ENCODE measurements around a stretch of chr5.

GRCh38 chr5:180908438-180908676 is 9.4 kb downstream of the BTNL8 start:
- PRO-cap, result no peak

GRCh38 chr5:180948251-180948750 is 40.3 kb upstream of the BTNL3 start:
- PRO-cap, result no peak

DNA sequence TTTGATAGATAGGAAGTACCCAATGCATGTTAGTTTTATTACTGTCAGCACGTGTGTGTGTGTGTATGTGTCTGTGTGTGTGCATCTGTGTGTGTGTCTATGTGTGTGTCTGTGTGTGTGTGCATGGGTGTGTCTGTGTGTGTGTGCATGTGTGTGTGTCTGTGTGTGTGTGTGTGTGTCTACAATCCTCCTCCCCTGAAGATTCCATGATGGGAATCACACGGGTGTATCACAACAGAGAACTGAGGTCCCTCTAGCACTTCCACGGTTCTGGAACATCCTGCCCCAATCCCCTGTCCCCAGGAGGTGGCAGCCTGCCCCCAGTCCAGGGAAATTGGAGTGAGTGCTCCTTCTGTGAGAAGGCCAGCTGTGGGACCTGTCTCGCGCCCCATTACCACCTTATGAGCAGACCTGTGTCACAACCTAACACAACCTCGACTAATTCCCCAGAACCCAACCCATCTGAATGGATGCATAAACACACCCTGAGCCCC is 3.1 kb downstream of the BTNL9 start:
- PRO-cap, result no peak

GRCh38 chr5:181044519-181044719 is 4.4 kb downstream of the BTNL9 start:
- PRO-cap, result no peak

- PRO-cap, result no peak
Observed at GRCh38 chr5:181066278-181066559, 26.2 kb downstream of the BTNL9 start.

DNA sequence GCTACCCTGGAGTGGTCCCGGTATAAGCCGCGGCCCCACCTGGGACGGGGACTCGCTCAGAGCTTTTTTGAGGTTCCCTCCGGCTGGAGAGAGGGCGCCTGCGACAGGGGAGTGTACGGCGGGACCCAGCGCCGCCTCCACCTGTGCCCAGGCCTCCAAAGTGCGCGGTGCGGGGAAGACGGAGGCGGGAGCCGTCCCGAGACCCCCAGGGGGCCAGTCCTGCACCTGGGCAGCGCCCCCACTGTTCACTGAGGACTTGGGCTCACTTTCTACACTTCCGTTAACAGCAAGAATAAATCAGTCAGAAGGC is 14.3 kb downstream of the TRIM7 start:
- PRO-cap, result no peak

GRCh38 chr5:181203037-181203793 is 1.8 kb downstream of the TRIM7 start:
- PRO-cap, result no peak

GRCh38 chr5:181216188-181216616 is 6.9 kb upstream of the TRIM41 start:
- PRO-cap, result no peak

DNA sequence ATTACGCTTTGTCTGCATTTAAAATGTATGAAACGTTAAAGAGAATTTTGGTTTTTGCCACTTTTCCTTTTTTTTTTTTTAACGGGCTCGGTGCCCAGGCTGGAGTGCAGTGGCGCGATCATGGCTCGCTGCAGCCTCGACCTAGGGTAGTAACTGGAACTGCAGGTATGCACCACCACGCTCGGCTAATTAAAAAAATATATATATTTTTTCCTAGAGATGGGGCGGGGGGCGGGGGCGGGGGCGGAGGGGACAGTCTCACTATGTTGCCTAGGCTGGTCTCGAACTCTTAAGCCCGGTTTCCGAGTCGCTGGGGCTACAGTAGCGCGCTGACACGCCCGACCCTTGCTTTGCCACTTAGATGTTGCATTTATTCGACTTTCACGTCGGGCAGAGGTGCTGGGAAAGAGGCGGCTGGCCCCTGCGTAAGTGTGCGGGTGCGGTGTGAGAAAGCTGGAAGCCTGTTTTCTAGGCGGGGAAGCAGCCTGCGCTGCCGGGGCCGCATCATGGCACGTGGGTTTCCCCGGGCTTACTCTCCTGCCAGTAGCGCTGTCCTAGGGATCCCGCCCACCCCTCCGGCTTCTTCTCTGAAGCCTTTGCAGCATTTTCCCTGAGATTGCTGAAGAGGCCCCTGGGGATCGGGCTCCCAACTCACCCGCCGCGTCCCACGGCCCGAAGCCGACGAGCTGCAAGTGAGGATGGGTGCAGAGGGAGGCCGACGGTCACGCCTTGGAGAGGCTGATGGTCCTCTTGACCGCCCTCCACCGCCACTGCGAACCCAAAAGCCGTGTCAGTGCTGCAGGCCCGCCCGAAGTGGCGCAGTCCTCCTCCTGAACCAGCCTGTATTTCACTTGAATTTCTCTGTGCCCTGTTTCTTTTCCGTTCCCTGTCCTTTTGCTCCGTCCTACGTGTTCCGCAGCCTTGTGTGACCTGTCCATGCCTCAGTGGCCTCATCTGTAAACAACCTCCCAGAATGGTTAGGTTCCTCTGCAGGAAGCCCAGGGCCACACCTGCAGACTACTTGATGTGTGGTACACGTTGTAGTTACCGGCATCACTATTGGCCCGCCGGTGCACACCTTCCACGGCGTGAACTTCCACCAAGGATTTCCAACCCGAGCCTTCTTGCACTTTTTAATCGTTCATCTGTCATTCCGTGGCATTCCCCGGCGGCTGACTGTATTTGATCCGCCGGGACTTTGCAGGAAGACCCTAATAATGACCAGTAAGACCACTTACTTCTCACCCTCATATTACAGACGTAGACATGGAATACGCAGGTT is 5.8 kb upstream of the TRIM41 start:
- PRO-cap, result no peak

DNA sequence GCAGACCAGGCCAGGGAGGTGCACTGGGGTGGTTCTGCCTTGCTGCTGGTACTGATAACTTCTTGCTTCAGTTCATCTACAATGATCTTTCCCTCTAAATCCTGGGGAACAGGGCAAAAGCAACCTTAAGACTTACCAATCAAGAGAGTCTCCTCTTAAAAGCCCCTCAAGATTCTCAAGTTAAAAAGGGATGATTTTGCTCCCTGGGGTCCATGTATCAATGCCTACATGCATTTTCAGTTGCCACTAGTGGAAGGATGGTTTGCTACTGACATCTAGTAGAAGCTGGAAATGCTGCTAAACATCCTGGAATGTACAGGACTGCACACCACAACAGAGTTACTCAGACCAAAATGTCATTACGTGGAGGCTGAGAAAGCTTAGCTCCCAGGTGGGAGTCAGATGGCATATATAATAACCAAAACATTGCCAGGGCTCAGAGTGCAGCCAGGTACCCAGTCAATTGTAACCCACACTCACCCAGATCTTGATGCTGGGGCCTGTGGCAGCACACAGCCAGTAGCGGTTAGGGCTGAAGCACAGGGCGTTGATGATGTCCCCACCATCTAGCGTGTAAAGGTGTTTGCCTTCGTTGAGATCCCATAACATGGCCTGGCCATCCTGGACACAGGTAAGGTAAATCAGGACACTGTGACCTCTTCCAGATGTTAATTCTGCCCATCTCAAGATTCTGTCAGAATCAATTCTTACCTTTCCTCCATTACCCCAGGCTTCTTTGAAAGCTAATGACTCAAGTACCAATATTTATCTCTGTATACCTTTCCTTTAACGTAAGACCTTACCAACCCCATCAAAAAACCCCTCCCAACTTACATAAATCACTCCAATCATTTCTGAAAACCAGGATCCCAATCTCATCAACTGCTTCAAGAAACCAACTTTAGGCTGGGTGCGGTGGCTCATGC is 5.8 kb downstream of the RACK1 start:
- PRO-cap, result no peak